Colon Carcinoma Metastatic in the Lung (tissue), 2 donors: ENCODE measurements around the genes ATXN7L3B, CSRP2, E2F7 and NAV3.

GRCh38 chr12:70608646-70609060, 28.6 kb downstream of the PTPRB start:
- PRO-cap, 2 experiments, result no peak in any of the 2 experiments

- PRO-cap, 2 experiments, result peak in 2 of 2 experiments; most common plus-strand start chr12:71153114 (in 1); most common minus-strand start chr12:71152971 (in 2)
Observed at GRCh38 chr12:71152847-71153550, 4.8 kb downstream of the TSPAN8 start.

DNA sequence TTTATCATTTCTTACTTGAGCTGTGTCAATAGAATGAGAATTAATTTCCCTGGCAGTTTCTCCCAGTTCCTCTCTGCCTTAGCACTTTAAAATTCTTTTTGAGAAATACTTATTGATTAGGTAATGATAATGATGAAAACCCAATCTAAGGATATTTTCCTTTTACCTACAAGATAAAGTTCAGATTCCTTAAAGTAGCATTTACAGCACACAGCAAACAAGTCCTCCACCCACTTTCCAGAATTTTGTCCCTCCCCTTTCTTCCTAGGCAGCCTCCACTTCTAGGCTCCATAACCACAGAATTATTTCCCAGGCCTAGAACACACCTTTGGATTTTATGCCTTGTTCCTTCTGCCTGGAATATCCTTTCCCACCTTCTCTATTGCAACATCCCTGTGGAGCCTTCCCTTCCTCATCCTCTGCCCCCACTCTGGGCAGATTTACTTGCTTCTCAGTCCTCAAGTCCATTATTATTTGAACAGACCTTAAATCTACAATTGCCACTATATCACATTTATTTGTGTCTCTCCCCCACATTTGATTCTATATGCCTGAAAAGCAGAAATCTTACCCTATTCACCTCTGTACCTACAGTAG, 2.0 kb upstream of the TSPAN8 start:
- PRO-cap, 2 experiments, result no peak in any of the 2 experiments

GRCh38 chr12:71650765-71651678, 12.6 kb downstream of the ZFC3H1 start:
- PRO-cap, 2 experiments, result no peak in any of the 2 experiments

- PRO-cap, 2 experiments, result no peak in any of the 2 experiments
Observed at GRCh38 chr12:71661897-71662758, 1.5 kb downstream of the ZFC3H1 start.

GRCh38 chr12:71756133-71756961, 1.7 kb downstream of the RAB21 start:
- PRO-cap, 2 experiments, result no peak in any of the 2 experiments

DNA sequence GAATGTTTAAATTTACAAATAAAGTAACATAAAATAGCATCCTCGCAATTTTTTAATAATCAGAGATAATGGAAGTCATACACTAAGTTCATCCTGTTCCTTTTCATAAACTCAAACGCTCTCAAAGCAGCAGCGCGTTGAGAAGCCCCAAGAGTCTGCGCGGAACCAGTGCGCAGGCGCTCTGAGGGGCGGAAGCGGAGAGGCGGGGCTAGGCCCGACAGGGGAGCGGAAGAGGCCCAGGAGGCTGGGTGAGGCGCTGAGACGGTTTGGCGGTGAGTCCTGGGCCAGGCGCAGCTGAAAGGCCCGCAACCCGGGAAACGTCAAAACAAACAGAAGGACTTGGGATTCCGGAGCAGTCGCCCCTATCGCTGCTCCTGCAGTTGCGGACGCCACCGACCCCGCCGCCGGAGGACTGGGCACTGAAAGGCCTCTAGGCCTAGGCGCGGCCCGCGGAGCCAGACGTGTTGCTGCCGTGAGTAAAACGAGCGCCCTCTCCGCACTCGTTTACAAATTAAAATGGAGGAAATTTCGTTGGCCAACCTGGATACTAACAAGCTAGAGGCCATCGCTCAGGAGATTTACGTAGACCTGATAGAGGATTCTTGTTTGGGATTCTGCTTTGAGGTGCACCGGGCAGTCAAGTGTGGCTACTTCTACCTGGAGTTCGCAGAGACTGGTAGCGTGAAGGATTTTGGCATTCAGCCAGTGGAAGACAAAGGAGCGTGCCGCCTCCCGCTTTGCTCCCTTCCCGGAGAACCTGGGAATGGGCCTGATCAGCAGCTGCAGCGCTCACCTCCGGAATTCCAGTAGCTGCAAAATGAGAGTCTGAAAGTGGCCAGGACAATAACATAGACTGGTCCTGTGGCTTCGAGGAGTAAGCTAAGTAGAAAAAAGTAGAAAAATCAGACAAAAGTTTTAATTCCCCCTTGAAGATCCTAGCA, at the start of gene ATXN7L3B:
Gene ATXN7L3B (plus strand): TSS at position 239 of the 941 bp plus-strand sequence.
- PRO-cap, 2 experiments, result peak in 2 of 2 experiments; most common plus-strand start position 239 of the sequence (in 1); most common minus-strand start position 167 of the sequence (in 2)

GRCh38 chr12:74586362-74587083, 48.9 kb downstream of the ATXN7L3B start:
- PRO-cap, 2 experiments, result no peak in any of the 2 experiments

DNA sequence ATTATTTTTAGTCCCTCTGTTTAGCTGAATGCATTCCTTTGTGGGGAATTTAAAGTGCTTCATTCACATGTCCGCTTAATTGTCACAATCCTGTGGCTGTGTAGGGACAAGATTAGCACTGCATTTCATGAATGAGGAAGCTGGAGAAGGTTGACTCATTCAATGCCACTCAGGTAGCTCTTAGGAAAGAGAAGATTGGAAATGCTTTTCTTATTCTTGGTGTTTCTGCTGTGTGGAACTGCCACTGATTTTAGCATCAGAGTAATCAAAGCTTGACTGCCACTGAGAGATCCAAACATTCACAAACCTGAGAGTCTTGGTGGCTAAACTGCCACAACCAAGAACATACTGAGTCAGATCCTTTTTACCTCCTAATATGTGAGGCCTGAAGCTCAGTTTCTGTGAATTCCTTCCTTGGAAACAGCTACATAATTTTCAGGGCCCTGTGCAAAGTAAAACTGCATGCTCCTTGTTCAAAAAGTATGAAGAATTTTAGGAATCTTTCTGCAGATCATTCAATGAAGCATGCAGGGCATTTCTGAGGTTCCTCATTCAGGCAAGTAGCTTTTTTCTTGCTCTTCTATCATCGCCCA, 42.2 kb upstream of the KRR1 start:
- PRO-cap, 2 experiments, result no peak in any of the 2 experiments

DNA sequence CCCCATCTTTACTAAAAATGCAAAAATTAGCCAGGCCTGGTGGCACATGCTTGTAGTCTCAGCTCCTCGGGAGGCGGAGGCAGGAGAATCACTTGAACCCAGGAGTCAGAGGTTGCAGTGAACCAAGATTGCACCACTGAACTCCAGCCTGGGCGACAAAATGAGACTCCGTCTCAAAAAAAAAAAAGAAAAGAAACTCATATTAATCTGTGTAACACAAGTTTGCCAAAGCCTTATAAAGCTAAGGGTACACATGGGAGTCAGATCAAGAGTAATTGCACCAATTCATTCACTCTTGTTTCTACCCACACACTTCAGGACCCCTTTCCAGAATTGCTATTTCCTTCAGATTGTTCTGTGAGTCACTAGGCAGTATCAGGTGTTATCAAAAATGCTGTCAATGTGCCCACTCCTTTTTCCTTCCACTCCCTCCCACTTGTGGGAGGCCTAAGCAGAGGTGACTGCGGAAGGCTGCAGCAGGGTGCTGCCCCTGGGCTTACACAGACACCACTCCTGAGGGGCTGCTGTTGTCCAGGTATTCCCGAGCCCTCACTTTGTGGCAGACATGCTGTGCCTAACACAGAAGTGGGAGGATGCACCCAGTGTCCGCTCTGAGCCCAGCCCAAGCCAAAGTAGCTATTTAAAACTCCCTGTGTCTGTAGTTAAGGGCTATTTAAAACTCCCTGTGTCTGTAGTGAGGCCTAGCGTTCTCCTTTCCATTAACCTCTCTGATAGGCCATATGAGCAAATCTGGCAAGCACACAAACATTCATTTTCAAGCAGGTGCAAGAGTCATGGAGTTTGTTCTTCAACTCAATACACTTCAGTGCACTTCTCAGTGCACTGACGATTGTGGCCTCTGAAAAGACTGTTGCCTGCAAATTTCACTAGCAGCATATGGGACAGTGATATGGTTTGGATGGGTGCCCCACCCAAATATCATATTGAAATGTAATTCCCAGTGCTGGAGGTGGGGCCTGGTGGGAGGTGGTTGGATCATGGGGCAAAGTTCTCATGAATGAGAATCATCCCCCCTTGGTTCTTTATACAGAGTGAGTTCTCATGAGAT, 170.9 kb downstream of the NAP1L1 start:
- PRO-cap, 2 experiments, result no peak in any of the 2 experiments

GRCh38 chr12:75974505-75974911, 110.0 kb downstream of the NAP1L1 start:
- PRO-cap, 2 experiments, result no peak in any of the 2 experiments

DNA sequence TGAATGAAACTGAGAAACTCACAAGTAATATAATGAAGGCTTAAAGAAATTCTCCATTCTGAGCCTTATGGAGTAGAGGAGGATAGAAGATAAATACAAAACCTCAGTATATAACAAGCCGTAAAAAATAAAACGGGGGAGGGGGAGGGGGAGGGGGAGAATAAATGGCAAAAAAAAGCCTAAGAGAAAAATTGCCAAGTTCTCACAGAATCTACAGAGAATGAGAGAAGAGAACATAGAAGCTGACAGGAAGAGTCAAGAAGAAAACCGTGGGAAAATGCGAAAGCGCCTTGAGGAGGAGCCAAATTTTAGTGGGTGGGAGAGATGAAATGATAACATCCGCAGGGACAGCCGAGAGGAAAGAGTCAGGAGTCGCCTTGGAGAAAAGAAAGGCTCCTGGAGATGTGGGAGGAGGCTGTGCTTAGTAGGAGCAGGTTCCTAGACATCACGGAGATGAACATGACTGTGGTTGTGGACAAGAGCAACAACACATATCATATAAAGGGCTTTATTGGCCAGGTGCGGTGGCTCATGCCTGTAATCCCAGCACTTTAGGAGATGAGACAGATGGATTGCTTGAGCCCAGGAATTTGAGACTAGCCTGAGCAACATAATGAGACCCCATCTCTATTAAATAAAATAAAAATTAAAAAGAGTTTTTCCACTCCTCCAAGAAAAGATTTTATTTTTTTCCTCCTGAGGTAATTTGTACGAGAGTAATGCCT, 102.3 kb downstream of the NAP1L1 start:
- PRO-cap, 2 experiments, result peak in 2 of 2 experiments; most common plus-strand start position 362 of the sequence (in 1)

DNA sequence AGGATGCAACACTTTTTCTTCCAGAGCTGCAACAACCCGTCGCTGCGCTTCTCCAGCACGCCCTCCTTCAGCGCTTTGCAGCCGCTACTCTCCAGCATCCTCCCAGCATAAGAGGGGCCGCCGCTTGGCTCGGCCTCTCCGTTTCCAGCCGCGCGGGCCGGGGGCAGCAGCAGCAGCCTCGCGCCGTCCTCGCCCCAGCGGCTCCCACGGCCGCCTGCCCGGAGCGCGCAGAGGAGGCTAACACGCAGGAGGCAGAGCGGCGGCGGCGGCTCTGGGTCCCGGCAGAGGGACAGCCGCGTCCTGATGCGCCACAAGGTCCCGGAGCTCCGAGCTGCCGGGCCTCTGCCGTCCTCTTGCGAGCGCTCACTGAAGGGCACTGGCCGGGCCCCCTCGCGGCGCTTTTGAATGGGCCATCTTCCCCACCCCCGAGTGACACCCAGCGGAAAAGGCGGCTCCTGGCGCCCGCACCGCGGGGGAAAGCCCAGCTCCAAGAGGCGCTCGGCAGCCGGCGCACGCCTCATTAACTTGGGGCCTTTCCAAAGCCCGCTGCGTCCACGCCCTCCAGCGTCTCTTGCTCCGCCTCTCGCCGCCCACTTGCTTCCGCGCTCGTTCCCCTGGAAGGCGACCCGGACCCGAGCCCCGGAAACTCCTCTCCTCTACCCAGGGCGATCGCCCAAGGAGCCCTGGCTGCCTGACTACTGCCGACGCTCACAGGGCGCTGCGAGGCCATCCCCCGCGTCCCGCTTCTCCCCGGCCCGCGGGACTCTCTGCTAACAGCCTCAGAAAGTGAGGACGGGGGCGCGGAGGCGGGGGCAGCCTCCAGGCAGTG, 53.0 kb downstream of the NAP1L1 start:
- PRO-cap, 2 experiments, result peak in 2 of 2 experiments; most common plus-strand start position 484 of the sequence (in 1); most common minus-strand start position 216 of the sequence (in 1)

DNA sequence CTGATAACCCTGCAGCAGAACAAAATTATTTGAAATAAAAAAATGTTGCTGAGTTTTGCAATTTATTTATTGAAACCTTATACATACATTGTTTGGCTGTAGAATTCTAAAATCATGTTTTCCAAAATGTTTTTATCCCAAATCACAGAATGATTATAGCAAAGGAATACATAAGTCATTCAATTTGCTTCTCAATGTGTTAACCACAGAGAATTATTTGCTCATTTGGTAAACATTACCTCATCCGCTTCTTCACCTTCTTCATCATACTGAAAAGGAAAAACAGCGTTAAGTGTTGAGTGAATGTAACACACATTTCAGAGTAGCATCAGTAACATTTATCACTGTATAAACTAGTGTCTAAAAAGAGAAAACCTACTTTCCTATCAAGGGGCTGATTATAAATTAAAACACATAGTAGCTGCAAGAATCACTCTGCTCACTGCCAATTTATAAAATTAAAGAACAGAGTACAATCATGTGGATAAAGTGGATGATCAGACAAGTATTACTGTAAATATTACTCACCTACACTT, 34.9 kb downstream of the NAP1L1 start:
- PRO-cap, 2 experiments, result no peak in any of the 2 experiments

- PRO-cap, 2 experiments, result peak in 2 of 2 experiments; most common plus-strand start chr12:76084066 (in 1); most common minus-strand start chr12:76083964 (in 1)
Observed at GRCh38 chr12:76083612-76084454, 652 bp downstream of the NAP1L1 start.

- PRO-cap, 2 experiments, result no peak in any of the 2 experiments
Observed at GRCh38 chr12:76452874-76453342, 104.7 kb upstream of the BBS10 start.

DNA sequence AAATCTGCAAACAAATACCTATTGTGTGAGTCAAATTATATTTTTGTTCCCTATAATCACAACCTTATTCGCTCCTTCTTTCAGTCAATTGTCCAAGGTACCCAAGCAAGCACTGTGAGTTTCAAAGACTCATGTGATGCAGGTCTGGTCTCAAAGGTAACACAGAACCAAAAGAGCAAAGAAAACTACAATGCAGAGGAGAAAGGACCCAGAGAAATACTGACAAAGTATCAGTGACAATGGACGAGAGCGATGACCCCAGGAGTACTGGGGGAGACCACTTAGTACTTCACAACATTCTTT, 1.4 kb downstream of the CSRP2 start:
- PRO-cap, 2 experiments, result no peak in any of the 2 experiments

DNA sequence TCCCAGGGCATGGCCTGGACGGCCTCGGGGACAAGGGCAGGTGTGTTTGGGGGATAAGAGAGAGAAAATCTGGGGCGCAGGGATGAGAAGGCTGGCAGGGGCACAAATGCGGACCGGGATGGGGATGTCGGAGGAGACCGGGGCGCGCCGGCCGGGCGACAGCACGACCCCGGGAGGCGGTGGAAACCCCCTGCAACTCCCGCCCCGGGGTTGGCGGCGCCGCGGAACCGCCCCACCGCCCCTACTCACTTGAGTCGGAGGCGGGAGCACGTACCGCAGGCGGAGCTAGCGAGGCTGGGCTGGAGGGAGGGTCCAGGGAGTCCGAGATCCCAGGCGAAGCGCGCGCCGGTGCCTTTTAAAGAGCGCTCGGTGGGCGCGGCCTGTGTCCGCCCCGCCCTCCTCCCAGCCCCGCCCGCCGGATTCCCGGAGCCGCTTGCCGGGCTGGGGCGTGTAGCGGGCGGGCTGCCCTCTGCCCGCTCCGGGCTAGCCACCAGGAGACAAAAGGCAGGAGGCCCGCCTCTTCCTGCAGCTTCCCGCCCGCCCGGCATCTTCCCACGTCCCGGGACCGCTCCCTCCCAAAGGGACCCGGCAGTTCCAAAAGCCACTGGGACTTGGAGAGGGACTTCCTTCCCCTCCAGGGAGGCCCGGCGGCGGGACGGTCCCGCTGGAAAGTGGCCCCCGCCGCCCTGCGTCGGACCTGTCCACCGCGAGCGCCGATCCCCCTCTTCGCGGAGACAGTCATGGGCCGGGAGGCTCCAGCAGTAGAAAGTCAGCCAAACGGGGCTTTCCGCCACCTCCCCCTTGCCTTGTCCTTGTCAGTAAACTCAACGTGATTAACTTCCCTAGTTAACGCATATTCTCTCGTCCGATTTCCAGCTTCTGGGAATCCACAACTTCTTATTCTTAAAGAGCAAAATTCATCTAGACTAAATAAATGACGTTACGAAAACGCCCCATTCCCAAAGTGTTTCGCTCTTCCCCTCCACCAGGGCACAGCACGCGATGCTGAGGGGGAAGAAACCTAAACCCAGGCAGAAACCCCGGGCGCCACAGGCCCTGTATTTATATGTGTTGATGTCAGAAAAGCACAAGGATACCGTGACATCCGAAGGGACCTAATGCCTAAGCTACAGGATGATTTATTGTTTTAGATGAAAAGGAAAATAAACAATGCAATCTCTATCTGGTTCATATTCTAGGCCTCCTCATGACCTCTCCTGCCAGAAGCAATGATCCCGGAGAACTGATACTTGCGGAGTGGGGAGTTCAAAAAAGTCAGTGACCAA, at the start of gene CSRP2:
Gene CSRP2 (minus strand): TSS at position 331 of the 1,286 bp plus-strand sequence.
- PRO-cap, 2 experiments, result peak in 2 of 2 experiments; most common plus-strand start position 436 of the sequence (in 1); most common minus-strand start position 157 of the sequence (in 1)

GRCh38 chr12:77065412-77066264, at the start of gene E2F7:
Gene E2F7, minus strand, starts transcription at chr12:77065569.
- PRO-cap, 2 experiments, result peak in 2 of 2 experiments; most common plus-strand start chr12:77065796 (in 1); most common minus-strand start chr12:77065569 (in 2)

DNA sequence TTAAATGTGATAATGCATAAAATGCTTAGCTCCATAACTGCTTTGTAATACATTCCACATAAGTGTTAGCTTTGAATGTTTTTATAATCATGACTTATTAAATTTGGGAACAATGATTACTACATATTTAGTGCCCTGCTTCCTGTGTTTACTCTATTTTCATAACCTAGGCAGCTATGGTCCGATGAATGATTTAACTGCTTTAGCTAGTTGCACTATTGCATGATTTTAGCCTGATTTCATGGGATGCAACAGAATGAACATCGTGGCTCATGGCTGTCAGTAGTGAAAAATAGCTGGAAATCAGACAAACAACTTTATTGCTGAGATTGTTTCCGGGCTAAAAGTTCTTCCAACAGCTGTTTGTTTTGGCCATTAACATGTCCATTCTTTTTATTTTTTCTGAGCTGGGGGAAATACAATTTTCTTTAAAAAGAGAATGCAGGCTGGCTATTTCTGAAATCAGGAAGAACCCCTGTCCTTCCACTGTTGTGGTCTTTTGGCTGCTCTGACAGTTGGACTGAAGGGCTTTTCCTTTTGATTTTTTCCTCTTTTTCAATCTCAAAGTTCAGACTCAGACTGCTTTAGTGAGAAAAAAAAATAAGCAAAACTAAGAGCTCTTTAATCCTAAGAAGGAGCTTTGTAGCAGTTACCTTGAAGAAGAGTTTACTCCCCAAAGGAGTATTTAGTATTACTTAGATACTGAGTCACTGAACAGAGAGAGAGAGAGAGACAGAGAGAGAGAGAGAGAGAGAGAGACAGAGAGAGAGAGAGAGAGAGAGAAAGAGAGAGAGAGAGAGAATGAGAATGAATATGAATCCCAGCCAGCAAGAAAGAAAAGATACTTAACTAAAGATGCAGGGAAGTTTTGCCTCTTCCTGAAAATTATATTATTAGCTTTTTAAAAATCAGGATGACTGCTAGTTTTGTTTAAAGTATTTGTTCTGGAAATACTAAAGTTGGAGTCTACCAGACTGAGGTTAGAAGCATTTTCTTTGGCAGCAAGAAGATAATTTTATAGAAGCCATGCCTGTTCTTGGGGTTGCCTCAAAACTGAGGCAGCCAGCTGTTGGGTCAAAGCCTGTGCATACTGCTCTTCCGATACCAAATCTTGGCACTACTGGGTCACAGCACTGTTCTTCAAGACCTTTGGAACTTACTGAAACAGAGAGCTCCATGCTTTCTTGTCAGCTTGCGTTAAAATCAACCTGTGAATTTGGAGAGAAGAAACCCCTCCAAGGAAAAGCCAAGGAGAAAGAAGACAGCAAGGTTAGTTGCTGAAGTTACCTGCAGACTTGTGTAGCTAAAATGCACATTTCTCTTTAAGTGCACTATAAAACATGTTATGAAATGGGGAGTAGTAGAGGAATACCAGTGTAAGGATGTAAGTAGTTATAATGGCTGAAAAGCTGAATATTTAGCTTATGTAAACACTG, at the start of gene NAV3:
Gene NAV3 (plus strand): TSS at position 459 of the 1,436 bp plus-strand sequence.
- PRO-cap, 2 experiments, result no peak in any of the 2 experiments